Sigmoid colon (tissue), 4 donors: ENCODE results near the genes ITGB1BP1 and ADAM17.

- PRO-cap = no peak
- RAMPAGE, long total RNA, 4 experiments = no peak in any of the 4 experiments
Measured at GRCh38 chr2:9168915-9169178, 37.8 kb upstream of the ASAP2 start.

DNA sequence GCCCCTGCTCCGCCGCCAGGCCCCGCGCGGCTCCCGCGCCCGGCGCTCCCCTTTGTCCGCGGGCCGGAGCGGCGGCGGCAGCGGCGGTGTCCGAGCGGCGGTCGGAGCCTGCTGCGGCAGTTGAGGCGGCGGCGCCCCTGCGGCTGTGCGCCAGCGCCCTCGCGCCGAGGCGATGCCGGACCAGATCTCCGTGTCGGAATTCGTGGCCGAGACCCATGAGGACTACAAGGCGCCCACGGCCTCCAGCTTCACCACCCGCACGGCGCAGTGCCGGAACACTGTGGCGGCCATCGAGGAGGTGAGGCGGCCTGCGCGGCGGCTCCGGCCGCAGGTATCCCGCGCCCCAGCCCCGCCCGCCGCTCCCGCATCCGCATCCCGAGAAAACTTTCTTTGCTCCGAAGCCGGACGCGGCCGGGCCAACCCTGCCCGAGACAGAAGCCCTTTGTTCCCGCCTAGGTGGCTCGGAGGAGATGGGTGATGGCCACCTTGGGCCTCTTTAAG is 371 bp downstream of the ASAP2 start:
- PRO-cap = no peak
- RAMPAGE, long total RNA, 4 experiments = start-site peak on the plus strand in 1 of 4 experiments, centred at position 151 of the sequence, 12 reads per replicate

DNA sequence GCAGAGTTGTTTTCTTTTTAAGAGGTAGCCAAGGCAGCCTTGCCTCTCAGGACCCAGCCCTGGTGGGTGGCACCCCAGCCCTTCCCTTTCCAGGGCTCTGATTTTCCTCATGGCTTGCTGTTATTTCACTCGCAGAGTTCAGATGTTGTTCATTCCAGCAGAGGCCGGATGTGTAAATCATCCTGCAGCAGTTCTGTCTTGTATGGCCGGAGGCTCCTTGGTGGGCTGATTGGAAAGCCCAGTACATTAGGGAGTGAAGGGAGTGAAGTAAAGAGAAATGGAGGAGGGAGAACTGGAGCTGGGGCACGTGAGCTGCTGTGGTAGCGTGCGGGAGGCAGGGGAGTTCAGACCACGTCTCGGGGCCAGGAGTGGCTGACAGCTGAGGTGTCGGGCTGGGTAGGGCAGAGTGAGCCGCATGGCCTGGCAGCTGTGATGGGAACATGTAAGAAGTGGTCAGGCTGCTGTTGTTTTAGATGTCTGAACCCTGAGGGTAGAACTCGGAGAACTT is 28.8 kb downstream of the ASAP2 start:
- PRO-cap = no peak
- RAMPAGE, long total RNA, 4 experiments = no peak in any of the 4 experiments

DNA sequence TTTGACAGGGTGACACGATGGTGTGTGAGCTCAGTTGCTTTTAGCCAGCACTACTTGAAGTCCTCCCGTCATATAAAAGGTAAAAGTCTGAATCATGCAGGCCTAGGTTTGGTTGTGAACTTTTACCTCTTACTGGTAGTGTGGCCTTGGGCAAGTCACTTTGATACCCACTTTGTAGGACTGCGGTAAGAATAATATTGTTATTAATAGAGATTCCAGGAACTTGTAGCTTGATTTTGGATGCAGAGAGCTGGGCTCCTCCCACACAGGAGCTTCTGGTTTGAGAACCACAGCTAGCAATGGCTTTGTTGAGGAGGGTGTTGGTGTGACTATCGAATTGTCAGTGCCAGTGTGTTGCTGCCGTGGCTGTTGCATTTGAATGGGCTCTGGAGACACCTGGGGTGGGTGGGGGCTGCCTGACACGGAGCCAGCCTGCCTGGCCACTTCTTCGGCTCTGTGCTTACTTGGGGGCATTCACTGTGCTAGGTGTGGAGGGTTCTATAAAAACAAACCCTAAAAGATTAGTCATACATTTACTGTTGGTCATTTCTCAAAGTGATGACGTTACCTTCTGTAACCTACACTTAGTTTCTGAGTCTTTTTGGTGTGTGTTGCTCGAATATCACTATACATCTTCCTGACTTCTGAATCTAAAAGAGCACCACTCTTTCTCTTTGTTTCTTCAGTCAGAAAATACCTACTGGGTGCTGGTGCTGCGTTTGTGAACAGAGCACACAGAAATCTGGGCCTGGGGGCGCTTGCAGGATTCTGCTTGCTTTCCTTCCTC is 38.5 kb downstream of the ASAP2 start:
- PRO-cap = no peak
- RAMPAGE, long total RNA, 4 experiments = no peak in any of the 4 experiments

DNA sequence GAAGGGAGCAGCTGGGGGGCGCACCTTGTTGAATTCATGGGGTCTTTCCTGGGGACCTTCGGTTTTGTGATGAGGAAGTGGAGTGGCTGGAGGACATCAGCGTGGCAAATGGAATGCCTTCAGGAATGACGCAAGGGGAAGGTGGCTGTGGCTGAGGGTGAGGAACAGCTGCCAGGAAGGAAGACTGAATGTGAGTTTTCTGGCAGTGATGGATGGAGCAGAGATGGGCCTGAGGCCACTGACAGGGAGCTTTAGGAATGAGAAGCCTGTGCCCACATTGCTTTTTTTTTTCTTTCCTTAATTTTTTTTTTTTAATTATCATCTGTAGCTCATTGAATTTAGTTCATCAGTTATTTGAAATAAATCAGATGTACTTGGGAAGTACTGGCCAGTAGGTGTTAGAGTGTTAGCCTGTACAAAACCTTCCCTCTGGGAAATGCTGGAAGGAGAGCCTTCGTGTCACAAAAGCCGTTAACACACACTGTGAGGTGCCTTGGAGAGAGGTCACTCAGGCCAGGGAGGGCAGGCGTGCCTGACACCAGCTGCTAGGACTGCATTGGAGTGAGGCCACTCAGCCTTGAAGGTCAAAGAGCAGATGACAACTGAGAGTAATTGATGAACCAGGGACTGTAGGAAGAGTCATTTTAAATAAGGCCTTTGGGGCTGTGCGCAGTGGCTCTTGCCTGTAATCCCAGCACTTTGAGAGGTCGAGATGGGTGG is 45.2 kb downstream of the ASAP2 start:
- PRO-cap = no peak
- RAMPAGE, long total RNA, 4 experiments = no peak in any of the 4 experiments

GRCh38 chr2:9336041-9336789 is 87.1 kb downstream of the ITGB1BP1 start:
- PRO-cap = no peak
- RAMPAGE, long total RNA, 4 experiments = no peak in any of the 4 experiments

DNA sequence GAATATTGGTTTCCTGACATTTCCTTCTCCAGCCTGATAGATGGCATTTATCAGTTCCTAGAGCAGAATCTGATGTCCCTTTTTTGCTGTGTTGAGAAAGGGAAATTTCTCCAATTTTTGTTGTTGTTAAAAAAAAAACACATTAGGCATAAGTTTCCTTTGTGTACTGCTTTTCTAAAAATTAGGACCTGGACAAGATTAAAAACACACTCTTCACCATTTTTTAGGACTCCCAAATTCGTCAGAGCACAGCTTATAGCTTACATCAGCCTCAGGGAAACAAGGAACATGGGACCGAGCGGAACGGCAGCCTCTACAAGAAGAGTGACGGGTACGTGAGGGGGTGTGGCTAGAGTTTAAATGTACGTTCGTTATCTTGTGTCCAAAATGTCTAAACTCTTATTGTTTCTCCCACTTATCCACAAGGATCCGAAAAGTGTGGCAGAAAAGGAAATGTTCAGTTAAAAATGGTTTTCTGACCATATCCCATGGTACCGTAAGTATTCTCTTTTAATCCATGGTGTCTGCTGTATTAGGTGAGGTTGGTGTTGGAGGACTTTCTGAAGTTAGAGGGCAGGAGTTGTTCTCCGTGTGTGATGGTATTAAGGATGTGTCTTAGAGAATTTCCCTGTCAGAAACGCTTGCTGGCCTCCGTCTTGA is 78.9 kb downstream of the ITGB1BP1 start:
- PRO-cap = no peak
- RAMPAGE, long total RNA, 4 experiments = start-site peak on the plus strand in 1 of 4 experiments, centred at position 354 of the sequence, 9 reads per replicate

- PRO-cap = unidirectional peak, minus-strand start at chr2:9423176; bidirectional peak, plus-strand start at chr2:9423610, minus-strand start at chr2:9423456
- RAMPAGE, long total RNA, 4 experiments = start-site peak on the plus strand in 3 of 4 experiments, at chr2:9423609-9423676 at its widest, 75 to 142 reads per replicate; start-site peak on the minus strand in 4 of 4 experiments, at chr2:9423150-9423528 at its widest, 49 to 298 reads per replicate
Measured at GRCh38 chr2:9422814-9423756, at the start of gene ITGB1BP1. TSS of gene ITGB1BP1 (minus strand) at chr2:9423528.

- PRO-cap = no peak
- RAMPAGE, long total RNA, 4 experiments = no peak in any of the 4 experiments
Measured at GRCh38 chr2:9483365-9483855, 9.1 kb downstream of the IAH1 start.

GRCh38 chr2:9555614-9556306 is at the start of gene ADAM17:
TSS of gene ADAM17 (minus strand) at chr2:9555830.
- PRO-cap = bidirectional peak, plus-strand start at chr2:9556054, minus-strand start at chr2:9555725
- RAMPAGE, long total RNA, 4 experiments = start-site peak on the minus strand in 2 of 4 experiments, at chr2:9555634-9555820 at its widest, 78 to 137 reads per replicate

DNA sequence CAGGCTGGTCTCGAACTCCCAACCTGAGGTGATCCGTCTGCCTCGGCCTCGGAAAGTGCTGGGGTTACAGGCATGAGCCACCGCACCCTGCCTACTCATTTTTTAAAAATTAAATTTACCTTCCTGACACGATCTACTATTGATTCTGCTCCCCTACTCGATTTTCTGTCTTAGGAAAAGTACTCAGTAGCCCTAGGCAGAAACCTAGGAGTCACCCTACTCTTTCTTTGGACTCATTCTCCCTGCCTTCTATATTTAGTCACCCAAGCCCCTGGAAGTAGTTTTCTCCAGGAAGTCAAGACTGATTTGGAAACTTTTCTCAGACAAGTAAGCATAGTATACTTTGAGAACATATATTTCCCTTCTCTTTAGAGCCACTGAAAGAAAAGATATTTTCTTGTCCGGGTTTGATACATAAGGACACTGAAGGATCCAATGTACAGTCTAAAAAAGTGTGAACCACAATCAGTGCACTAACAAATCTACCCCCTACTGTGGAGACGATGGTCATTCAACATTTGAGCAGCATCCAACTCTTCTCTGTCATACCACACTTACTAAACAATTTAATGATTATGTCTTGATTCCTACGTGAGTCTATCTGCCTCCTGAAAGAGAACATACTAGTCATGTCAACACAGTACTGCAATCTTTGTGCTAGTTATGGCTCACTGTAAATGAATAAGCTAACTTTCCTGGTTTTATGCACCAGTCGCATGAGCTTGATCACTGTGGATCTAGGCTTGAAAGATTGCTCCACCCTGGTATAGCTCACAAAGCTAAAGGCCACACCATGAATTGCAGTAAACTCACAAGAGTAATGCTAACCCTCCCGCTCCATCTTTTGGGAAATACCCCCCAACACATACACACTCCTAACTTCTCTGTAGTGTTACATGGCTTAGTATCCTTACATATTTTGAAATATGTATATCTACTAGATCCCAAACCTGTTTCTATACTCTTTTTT is 19.8 kb downstream of the YWHAQ start:
- PRO-cap = no peak
- RAMPAGE, long total RNA, 4 experiments = no peak in any of the 4 experiments

DNA sequence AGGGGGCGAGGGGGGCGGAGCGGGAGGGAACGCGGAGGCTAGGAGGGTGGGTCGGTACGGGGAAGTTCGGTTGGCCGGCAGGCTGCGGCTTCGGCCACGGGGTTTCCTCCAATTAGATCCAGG is 191 bp upstream of the YWHAQ start:
- PRO-cap = no peak
- RAMPAGE, long total RNA, 4 experiments = no peak in any of the 4 experiments

DNA sequence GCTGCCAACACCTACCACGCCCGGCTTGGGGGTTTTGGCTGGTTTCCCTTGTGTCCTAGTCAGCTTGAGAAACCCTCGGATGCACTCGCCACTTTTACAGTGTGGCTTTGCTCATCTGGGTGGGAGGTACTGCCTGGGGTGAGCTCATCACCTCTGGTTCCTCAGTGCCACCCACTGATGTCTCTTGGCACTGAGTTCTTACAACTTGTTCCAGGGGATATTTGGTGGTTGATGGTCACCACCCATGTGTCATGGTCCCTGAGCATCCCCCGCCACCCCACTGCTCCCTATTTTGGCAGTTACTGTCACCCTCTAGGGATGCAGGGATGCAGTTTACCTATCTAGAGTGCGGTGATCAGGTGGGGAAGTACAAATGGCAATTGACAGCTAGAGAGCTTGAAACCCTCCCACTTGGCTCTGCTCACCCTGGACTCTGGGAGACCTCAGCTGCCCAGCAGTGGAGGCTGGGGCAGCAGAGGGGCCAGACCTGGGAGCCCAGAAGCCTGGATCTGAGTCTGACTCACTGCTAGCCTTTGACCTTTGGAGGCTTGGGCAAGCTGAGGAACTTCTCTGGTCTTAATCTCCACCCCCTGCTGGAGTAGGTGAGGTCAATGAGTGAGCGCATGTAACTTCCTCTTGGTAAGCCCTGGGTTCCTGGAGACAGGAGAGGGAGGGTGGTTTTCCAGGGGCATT is 72.7 kb upstream of the YWHAQ start:
- PRO-cap = no peak
- RAMPAGE, long total RNA, 4 experiments = no peak in any of the 4 experiments

DNA sequence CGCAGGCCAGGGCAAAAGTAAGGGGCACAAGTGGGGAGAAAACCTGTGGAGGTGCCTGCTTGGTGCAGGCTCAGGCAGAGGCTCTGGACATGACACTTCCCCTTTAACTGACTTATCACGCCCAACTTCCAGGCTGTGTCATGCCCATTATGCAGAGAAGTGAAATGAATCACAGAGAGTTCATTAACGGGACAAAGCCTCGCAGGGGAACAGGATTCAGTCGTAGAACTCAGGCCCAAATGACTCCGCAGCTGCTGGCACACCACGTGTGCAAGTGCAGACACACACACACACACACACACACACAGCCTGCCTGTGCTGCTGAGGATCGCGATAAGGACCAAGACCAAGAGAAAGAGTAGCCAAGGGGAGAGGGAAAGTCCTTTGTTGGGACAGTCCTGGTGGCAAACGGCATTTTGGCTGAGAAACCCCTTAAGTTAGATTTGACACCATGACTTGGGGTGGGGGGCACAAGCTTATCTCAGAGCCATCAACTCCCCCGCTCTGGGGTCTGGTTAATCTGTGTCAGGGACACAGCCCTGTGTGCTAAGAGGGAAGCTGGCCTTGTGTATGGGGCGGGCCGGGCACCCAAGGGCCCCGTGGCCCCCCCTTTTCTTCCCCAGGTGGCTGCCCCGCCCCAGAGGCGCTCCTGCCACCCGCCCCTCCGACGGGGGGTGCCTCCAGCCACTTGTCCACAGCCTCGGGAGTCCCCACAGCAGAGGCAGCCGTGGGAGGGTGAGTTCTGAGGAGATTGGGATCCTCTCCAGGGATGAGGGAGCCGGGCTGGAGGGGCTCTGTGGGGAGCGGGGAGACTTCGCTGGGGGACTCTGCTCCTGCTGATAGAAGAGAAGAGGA is 89.9 kb upstream of the TAF1B start:
- PRO-cap = no peak
- RAMPAGE, long total RNA, 4 experiments = no peak in any of the 4 experiments

GRCh38 chr2:9765674-9766025 is 77.6 kb upstream of the TAF1B start:
- PRO-cap = no peak
- RAMPAGE, long total RNA, 4 experiments = no peak in any of the 4 experiments

GRCh38 chr2:9772987-9773344 is 70.3 kb upstream of the TAF1B start:
- PRO-cap = no peak
- RAMPAGE, long total RNA, 4 experiments = no peak in any of the 4 experiments

- PRO-cap = no peak
- RAMPAGE, long total RNA, 4 experiments = no peak in any of the 4 experiments
Measured at GRCh38 chr2:9861942-9862461, 18.7 kb downstream of the TAF1B start.

- PRO-cap = no peak
- RAMPAGE, long total RNA, 4 experiments = no peak in any of the 4 experiments
Measured at GRCh38 chr2:10003432-10004061, 39.8 kb upstream of the KLF11 start.

GRCh38 chr2:10283055-10283807 is 19.5 kb upstream of the HPCAL1 start:
- PRO-cap = no peak
- RAMPAGE, long total RNA, 4 experiments = no peak in any of the 4 experiments

DNA sequence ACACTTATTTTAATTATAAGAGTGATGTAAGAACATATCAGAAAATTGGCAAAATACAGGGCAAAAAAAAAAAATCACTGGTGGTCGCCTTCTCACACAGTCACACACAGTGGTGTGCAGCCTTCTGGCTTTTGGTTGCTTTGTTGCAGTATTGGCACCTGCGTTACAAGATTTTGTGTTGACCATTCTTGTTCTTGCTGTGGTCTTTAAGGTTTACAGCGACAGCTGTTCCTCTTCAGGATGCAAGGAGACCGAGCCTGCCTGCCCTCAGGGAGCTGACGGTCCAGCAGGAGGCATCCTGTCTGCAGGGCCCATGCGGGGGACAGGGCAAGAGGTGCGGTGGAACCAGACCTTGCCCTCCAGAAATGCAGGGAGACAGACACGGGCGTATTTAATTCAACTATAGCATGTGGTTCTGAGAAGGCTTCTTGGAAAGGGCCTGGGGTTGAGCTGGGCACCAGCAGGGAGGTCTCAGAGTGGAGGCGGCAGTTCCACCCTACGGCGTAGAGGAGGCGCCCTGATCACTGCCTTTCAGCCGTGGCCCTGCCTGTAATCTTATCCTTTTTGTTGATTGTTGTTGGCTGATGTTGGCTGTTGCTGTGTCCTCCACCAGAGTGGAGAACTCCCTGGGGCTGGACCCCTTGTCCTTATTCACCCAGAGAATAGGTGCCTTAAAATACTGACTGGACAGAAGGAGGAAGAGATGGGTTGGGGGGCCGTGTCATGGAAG is 71.7 kb downstream of the HPCAL1 start:
- PRO-cap = no peak
- RAMPAGE, long total RNA, 4 experiments = no peak in any of the 4 experiments